ENCODE data around the genes PLD3 and SERTAD3.

GRCh38 chr19:39823994-39825021, 9.7 kb downstream of the DYRK1B start:
- RRBS = 95% methylated on average over 12 of the region's 45 CpGs

GRCh38 chr19:39926888-39927430, 44.0 kb upstream of the PSMC4 start:
- RRBS = no CpG with 5 or more reads among the region's 17 CpGs

GRCh38 chr19:39971308-39971614, 296 bp downstream of the PSMC4 start:
- RRBS = 1% methylated on average over 9 of the region's 19 CpGs

GRCh38 chr19:40191527-40191692, 184 bp downstream of the MAP3K10 start:
- RRBS = 1% methylated on average over 20 of the region's 26 CpGs

- RRBS = 97% methylated on average over 7 of the region's 49 CpGs
These were observed 3.4 kb downstream of the CCNP start for GRCh38 chr19:40222899-40223733.

- RRBS = no CpG with 5 or more reads among the region's 9 CpGs
These were observed 5.0 kb upstream of the CCNP start for GRCh38 chr19:40231424-40231923.

DNA sequence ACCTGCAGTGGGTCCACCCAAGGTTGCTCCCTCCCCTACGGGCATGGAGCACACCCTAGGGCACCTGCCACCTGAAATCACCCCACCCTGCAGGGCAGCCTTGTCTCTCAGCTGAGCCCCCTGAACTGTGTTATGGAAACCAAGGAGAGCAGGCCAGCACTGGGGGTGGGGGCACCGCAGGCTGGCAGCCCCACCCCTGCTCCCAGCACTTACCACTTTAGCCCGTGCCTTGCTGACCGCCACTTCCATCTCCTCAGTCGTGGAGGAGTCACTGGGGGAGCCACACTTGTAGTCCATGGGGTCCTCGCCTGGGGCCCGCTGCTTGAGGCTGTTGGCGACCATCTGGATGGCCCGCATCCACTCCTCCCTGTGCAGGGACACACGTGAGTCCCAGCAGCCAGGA, 15.8 kb upstream of the CCNP start:
- RRBS = no CpG with 5 or more reads among the region's 10 CpGs

DNA sequence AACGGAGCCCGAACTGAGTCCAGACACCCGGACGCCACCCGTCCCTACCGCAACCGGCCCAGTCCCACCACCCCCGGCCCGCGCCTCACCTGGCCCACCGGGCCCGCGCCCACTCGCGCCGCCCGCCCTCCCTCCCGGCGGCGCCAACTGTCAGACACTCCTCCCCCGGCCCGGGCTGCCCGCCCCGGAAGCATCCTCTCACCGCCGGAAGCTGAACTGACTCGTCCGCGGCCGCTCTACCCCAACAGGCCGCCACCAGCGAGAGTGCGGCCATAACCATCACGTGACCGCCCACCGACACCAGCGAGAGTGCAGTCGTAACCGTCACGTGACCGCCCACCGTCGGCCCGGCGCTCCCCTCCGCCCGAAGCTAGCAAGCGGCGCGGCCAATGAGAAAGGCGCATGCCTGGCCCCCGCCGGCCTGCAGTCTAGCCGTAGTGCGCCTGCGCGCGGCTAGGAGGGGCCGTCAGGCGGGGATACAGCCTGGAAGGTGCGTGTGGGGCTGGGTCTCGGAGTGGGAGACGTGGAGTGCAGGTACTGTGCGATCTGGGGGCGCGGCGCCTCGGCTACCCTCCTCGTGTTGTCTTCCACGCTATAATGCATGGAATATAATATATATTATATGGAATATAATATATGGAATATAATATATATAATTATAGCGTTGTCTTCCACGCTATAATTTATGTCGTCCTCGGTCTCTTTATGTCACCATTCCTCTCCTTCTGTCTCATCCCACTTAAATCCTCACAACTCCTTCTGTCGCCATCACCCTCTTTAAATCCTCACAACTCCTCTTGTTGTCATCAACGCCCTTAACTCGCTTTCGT, at the start of gene PLD3:
TSS of gene PLD3 (plus strand) at position 461 of the 830 bp plus-strand sequence.
- RRBS = 1% methylated on average over 18 of the region's 78 CpGs

DNA sequence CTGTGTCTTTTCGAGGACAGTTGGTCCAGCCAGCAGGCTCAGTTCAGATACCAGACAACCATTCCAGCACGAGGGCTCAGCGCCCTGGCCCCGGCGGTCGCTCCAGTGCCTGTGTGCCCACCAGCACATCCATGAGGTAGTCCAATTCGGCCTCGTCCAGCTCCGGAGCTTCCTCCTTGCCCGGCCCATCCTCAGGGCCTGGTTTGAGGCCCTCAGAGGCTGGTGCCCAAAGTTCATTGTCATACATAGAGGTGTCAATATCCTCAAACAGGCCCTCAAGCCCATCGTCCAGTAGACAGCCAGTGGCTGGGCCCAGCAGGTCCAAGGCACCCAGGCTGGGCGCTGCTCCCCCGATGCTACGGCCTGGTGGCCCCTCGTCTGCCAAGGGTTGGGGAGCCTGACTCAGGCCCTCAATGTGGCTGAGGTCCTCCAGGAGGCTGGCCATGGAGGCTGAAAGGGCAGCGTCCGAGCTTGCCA, 3.0 kb downstream of the SERTAD1 start:
- RRBS = 97% methylated on average over 3 of the region's 17 CpGs

GRCh38 chr19:40443955-40445007, at the start of gene SERTAD3:
TSS of gene SERTAD3 (minus strand) at chr19:40444335.
- RRBS = 2% methylated on average over 22 of the region's 83 CpGs

DNA sequence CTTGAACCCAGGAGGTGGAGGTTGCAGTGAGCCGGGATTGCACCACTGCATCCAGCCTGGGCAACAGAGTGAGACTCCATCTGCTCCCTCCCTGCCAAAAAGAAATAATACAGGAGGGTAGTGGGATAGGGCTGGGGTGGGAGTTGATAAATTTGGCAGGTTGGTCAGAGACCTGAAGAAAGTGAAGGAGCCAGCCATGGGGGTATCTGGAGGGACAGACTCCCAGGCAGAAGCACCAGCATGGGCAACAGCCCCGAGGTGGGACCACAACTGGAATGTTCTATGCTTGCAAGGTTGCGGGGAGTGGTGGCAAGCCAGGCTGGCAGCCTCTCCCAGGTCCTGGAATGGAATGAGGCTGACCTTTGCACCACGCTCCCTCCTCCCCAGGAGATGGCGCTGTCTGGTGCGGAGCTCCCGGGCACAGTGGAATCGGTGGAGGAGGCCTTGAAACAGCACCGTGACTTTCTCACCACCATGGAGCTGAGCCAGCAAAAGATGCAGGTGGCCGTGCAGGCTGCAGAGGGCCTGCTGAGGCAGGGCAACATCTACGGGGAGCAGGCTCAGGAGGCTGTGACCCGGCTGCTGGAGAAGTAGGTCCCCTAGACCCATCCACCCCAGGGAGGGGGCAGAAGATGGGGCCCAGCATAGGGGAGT, 53.5 kb upstream of the SHKBP1 start:
- RRBS = no CpG with 5 or more reads among the region's 12 CpGs

DNA sequence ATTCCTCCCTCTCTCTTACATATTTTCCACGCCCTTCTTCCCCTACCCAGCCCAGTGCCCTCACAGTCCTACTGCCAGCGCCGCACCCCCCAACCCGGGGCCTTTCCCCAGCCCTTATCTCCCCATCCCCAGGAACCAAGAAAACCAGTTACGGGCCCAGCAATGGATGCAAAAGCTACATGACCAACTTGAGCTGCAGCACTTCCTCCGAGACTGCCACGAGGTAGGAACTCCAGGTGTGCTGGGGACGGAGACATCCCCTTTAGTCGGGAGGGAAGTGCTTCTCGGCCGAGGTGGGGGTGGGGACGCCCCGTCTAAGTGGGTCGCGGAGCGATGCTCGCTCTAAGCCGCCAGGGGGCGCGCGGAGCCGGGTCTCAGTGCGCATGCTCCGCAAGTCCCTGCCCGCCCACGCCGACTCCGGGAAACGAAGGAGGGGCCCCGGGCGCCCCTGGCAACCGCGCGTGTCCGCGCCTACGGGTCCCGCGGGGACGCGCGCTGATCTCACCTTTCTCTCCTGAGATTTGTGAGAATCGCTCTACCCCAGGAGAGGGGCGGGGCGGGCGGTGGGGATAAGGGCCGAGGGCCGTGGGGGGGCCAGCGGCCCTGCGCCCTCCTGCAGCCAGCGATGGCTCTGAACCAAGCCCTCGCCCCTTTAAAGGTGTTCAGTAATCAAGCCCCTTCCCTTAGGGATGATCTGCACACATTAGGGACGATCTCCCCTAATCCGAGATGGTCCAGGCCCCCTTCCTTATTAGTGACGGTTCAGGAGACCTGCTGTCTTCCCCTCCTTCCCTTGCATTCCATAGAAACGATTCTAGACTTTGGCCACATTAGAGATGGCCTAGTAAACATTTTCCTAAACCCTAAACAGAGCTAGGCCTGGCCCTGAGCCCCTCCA, 47.5 kb upstream of the SHKBP1 start:
- RRBS = 2% methylated on average over 7 of the region's 56 CpGs

DNA sequence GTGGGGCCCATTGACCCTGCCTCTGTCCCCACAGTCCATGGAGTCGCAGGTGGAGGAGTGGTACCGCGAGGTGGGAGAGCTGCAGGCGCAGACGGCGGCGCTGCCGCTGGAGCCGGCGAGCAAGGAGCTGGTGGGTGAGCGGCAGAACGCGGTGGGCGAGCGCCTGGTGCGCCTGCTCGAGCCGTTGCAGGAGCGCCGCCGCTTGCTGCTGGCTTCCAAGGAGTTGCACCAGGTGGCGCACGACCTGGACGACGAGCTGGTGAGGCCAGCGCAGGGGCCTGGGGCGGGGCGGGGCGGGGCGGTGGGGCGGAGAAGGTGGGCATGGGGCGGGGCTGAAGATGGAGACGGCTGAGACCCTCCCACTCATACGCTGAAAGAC, 27.5 kb upstream of the SHKBP1 start:
- RRBS = no CpG with 5 or more reads among the region's 34 CpGs

DNA sequence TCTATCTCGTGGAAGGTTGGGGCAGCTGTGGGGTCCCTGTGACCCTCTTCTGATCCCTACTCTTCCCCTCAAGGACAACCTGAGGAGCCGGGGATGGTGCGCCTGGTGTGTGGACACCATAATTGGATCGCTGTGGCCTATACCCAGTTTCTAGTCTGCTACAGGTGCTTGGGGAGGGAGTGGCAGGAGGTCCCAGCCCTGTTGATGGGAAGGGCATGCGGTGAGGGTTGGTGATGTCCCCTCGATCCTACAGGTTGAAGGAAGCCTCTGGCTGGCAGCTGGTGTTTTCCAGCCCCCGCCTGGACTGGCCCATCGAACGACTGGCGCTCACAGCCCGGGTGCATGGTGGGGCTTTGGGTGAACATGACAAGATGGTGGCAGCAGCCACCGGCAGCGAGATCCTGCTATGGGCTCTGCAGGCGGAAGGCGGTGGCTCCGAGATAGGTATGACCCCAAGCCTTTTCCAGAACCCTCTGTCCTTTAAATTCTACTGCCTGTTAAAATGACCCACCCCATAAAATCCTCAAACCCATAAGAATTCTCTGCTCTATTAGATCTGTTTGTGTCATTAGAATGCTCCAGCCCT, 3.9 kb downstream of the SHKBP1 start:
- RRBS = 98% methylated on average over 2 of the region's 16 CpGs

GRCh38 chr19:40599292-40599823, 1.8 kb upstream of the LTBP4 start:
- RRBS = no CpG with 5 or more reads among the region's 9 CpGs

GRCh38 chr19:40627122-40627838, 26.1 kb downstream of the LTBP4 start:
- RRBS = 100% methylated on average over 6 of the region's 46 CpGs

GRCh38 chr19:40669775-40670113, 20.7 kb downstream of the NUMBL start:
- RRBS = no CpG with 5 or more reads among the region's 8 CpGs

DNA sequence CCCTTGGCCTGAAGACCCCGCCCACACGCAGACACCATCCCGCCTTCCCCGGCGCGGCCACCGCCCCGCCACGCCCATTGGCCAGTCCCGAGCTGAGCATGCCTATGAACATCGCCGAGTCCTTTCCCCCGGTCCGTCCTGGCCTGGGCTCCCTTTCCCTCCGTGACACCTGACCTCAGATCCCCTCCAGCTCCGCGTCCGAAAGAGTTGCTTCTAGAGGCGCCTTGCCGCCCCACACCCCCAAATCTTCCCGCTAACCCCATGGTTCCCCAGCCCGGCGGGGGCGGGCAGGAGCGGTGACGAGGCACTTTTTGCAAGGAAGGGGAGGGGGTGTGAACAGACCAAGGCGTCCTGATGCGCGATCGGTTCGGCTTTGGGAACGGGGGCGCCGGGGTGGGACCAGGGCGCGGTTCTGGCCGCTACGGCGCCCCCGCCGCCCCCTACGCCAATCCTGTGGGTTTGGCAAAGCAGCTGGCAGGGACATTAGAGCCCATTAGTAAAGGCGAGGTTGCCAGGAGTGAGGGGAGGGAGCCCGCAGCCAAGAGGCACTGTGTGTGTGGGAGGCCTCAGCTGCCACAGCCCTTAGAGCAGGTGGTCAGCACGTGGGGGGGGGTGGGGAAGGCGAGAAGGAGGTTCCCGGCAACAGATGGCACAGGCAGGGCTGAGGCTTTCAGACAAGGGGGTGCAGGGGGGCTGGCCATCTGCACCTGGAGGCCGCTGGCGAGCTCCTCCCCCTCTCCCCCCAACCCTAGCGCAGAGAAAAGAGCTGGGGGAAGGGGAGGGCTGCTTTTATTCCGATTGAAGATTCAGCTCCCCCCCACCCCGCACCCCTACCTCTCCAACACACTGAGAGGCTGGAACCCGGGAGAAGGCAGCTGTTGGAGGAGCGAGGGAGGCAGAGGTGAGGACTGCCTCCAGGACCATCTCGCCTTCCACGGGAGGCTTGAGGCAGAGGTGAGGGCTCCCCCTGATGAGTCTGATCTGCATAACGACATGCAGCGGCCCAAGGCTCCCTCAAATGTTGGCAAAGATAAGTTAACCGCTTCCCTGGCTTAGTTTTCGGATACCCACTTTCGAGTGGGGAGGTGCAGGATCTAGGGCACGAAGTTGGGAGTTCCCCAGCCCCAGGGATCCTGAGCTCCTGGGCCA, 681 bp upstream of the NUMBL start:
- RRBS = under 1% methylated on average over 9 of the region's 62 CpGs

DNA sequence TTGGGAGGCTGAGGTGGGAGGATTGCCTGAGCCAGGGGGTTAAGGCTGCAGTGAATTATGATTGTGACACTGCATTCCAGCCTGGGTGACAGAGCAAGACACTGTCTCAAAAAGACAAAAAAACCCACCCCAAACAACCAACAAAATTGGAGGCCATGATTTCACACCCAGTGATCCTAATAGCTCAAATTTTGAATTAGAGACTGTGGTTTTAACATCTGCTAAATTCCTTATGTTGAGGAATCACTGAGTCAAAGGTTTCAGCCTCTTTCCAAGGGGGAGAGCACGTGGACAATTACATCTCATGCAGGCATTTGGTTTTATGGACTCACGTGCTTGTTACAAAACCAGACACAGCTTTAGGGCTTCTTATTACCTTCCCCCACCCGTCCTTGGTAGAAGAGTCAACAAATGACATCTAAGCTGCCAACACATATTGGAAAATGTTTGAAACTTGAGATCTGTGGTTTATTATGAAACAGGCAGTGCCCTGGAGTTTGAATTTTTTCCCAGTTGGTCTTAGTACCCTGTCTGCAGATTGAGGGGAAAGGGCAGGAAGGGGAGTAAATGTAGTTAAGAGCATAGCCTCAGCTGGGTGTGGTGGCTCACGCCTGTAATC, 18.5 kb downstream of the CYP2A6 start:
- RRBS = no CpG with 5 or more reads among the region's 4 CpGs

GRCh38 chr19:40923680-40924577, 41.9 kb upstream of the CYP2A7 start:
- RRBS = no CpG with 5 or more reads among the region's 13 CpGs